Fibroblast of villous mesenchyme (primary cell): ENCODE data around the genes ERFL and RABAC1.

- CAGE, long polyA plus RNA: no peak
These were observed 39.3 kb upstream of the CYP2A7 start for GRCh38 chr19:40921091-40922051.

- CAGE, long polyA plus RNA: no peak
These were observed 49.3 kb upstream of the CYP2B6 start for GRCh38 chr19:40941673-40942357.

GRCh38 chr19:41304472-41305137 lies 5.4 kb upstream of the CCDC97 start:
- CAGE, long polyA plus RNA: no peak

- CAGE, long polyA plus RNA: no peak
These were observed 15.1 kb downstream of the TGFB1 start for GRCh38 chr19:41338609-41339088.

DNA sequence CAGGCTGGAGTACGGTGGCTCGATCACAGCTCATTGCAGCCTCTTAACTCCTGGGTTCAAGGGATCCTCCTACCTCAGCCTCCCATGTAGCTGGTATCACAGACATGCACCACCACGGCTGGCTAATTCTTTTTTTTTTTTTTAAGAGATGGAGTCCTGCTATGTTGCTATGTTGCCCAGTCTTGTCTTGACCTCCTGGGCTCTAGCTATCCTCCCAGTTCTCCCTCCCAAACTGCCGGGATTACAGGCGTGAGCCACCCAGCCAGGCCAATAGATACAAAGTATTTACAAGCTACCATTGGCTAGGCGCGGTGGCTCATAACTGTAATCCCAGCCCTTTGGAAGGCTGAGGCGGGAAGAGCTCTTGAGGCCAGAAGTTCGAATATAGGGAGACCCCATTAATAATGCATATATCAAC lies 977 bp upstream of the B9D2 start:
- CAGE, long polyA plus RNA: no peak

GRCh38 chr19:41398143-41398371 lies 439 bp downstream of the BCKDHA start:
- CAGE, long polyA plus RNA: no peak

- CAGE, long polyA plus RNA: no peak
These were observed 12.8 kb downstream of the B3GNT8 start for GRCh38 chr19:41414363-41414747.

- CAGE, long polyA plus RNA: no peak
These were observed 4.8 kb downstream of the ERICH4 start for GRCh38 chr19:41447648-41448237.

DNA sequence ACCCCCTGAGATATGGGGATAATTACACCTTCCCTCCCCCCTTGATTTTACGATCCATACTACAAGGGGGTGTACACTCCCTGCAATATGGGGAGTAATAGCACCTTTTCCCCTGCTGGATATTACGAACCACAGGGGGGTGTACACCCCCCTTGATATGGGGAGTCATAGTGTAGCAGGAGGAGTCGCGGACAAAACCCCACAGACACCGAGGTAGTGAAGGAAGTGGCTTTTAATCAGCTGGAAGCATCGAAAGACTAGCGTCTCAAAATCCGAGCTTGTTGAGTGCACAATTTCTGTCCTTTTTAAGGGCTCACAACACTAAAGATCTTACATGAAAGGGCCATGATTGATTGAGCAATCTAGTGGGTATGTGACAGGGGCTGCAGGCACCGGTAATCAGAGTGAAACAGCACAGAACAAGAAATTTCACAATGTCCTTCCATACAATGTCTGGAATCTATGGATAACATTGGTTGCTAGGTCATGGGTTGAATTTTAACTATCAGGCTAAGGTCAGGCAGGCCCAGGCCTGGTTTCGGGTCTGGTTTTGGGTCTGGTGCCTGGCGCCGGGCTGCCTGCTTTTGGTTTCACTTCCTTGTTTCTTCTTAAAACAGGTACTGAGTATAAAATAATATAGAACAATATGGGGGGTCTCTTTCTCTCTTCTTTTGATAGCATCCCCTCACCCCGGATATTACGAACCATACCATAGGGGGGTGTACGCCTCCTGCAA lies 20.5 kb downstream of the ERICH4 start:
- CAGE, long polyA plus RNA: no peak

- CAGE, long polyA plus RNA: no peak
These were observed 20.3 kb upstream of the CEACAM21 start for GRCh38 chr19:41555620-41556123.

DNA sequence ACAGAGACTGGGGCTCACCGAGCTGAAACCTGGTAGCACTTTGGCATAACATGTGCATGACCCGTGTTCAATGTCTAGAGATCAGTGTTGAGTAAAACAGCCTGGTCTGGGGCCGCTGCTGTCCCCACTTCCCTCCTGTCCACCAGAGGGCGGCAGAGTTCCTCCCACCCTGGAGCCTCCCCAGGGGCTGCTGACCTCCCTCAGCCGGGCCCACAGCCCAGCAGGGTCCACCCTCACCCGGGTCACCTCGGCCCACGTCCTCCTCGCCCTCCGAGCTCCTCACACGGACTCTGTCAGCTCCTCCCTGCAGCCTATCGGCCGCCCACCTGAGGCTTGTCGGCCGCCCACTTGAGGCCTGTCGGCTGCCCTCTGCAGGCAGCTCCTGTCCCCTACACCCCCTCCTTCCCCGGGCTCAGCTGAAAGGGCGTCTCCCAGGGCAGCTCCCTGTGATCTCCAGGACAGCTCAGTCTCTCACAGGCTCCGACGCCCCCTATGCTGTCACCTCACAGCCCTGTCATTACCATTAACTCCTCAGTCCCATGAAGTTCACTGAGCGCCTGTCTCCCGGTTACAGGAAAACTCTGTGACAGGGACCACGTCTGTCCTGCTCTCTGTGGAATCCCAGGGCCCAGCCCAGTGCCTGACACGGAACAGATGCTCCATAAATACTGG lies 1.6 kb upstream of the CEACAM5 start:
- CAGE, long polyA plus RNA: no peak

DNA sequence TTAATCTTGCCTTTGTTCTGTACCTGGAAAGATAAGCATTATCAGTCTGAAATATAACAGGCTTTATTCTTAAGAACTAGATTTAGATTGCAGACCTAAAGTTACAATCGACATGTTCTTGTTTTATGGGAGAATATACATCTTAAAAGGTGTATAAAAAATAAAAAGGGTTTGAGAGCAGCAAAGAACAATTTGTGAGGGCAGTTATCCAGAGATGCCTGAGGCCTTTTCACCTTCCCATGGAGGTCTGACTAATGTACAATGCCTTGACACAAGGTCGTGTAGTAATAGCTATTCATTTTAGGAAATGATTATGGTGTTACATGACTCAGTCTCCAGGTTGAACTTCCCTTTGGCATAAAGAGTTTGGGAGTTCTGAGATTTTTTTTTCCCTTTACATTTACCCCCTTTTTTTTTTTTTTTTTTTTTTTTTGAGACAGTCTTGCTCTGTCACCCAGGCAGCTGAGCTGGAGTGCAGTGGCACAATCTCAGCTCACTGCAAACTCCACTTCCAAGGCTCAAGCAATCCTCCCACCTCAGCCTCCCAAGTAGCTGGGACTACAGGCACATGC lies 20.1 kb downstream of the CEACAM6 start:
- CAGE, long polyA plus RNA: no peak

DNA sequence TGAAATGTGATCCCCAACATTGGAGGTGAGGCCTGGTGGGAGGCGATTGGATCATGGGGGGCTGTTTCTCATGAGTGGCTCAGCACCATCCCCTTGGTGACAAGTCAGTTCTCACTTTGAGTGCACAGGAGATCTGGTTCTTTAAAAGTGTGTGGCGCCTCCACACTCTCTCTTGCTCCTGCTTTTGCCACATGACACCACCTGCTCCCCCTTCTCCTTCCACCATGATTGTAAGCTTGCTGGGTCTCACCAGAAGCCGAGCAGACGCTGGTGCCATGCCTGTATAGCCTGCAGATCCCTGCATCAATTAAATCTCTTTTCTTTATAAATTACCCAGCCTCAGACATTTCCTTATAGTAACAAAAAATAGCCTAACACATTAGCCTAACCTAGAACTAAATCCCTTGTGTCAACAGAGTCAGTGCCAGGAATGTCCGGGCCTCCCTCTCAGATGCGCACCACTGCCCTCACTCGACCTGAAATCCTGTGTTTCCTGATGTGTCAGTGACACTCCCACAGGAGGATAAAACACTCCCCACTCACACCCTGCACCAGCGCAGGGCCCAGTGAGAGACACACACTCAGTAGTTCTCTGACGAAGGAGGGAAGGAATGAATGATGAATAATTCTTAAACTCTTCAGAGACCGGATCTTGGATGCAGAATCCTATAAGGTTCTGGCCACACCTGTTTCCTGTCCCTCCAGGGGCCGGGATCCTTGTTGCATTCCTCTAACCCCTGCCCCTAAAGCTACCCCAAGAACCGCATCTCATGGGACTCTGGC lies 3.0 kb downstream of the CEACAM3 start:
- CAGE, long polyA plus RNA: no peak

GRCh38 chr19:41804215-41804749 lies 7.9 kb downstream of the CEACAM3 start:
- CAGE, long polyA plus RNA: no peak

DNA sequence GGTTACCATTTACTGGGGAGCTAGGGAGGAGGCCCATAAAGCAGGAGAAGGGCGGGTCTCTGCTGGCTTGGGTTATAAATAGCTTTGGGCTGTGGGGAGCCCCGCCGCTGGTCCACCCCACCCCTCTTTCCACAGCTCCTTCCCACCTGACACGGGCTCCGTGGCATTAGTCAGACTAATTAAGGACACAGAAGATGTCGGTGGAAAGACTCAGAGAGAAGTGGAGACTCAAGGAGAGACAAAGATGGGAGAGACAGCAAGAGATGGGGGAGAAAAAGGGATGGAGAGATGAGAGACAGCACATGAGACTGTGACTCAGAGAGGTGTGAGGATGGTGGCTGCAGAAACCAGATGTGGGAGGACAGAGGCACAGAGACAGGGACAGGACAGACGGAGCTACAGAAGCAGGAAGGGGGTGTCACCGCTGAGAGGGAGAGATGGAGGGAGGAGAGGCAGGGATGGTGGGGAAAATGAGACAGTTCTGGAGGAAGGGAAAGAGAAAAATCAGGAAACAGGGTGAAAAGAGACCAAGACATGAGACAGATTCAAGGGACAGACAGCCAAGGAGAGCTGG lies 3.9 kb downstream of the ARHGEF1 start:
- CAGE, long polyA plus RNA: no peak

DNA sequence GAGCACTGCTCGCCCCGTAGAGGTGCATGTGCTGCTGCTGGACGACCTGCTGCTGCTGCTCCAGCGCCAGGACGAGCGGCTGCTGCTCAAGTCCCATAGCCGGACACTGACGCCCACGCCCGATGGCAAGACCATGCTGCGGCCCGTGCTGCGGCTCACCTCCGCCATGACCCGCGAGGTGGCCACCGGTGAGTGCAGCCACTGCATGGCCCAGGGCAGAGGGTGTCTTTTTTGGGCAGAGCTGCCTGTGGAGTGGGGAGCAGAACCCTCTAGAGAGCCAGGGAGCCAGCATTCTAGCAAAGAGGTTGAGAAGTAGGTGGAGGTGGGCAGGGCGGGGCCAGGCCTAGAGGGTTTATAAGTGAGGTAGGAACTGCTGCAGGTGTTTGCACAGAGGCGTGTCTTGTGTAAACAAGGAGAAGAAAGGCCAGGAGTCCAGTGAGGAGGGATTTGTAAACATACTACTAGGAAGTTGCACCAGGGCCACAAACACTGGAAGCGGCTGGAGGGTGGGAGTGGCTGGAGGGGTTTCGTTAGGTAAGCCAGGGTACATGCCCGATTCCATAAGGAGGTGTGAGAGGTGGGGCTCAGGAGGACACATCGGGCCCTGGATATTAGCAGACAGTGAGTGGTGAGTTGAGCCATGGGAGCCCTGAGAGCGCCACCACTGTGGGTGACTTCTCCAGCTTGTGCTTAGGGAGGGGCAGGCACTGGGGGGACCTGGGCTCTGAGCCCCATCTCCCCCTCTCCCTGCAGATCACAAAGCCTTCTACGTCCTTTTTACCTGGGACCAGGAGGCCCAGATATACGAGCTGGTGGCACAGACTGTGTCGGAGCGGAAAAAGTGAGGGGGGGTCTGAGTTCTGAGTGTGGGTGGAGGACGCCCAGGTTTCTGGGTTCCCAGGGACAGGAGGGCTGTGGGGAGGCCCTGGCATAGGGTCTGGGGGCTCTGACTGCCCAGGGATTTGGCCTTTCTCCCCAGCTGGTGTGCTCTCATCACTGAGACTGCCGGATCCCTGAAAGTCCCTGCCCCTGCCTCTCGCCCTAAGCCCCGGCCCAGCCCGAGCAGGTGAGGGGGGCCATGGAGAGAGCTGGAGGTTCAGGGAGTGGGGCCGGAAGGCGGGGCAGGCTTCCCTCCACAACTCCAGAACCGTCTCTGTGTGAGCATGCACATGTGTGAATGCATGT lies 21.6 kb downstream of the ARHGEF1 start:
- CAGE, long polyA plus RNA: no peak

DNA sequence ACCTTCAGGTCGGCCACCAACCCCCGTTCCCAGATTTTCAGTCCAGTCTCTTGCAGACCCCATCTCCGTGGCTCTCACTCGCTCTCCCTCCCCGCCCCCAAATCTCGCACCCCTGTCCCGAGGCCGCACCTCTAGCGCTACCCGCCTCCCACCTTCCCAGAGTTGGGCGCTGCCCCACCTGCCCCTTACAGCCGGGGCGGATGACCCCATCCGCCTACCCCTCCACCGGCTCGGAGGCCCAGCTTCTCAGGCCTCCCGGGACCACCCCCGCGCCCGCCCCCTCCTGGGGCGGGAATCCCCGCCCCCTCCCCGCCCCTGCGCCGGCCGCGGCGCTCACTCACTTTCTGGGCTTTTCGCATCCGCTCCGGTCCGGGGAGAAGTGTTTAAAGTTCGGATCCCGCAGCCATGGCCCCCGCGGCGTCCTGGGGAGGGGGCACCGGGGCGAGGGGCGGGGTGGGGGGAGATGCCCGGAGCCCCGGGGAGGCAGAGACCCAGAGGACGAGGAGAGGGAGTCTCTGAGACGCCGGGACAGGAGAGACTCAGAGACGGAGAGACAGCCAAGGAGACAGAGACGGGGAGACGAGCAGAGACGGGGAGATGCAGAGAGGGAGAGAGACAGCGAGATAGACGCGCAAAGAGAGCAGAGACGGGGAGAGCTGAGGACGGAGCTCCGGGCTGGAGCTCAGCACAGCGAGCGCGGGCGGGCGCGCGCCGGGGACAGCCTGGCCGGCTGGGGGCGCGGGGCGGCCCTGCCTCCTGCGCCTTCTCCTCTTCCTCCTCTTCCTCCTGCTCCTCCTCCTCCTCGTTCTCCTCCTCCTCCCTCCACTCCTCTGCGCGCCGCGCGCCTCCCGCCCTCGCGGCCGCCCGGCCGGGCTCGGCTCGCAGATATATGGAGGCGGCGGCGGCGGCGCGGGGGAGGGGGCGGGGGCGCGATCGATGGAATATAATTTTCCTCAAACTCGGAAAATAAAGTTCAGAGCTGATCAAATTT lies at the start of gene ERFL:
ERFL (minus strand) TSS at position 751 of the 991 bp plus-strand sequence.
- CAGE, long polyA plus RNA: no peak

- CAGE, long polyA plus RNA: no peak
These were observed 724 bp downstream of the RABAC1 start for GRCh38 chr19:41958193-41959001.

DNA sequence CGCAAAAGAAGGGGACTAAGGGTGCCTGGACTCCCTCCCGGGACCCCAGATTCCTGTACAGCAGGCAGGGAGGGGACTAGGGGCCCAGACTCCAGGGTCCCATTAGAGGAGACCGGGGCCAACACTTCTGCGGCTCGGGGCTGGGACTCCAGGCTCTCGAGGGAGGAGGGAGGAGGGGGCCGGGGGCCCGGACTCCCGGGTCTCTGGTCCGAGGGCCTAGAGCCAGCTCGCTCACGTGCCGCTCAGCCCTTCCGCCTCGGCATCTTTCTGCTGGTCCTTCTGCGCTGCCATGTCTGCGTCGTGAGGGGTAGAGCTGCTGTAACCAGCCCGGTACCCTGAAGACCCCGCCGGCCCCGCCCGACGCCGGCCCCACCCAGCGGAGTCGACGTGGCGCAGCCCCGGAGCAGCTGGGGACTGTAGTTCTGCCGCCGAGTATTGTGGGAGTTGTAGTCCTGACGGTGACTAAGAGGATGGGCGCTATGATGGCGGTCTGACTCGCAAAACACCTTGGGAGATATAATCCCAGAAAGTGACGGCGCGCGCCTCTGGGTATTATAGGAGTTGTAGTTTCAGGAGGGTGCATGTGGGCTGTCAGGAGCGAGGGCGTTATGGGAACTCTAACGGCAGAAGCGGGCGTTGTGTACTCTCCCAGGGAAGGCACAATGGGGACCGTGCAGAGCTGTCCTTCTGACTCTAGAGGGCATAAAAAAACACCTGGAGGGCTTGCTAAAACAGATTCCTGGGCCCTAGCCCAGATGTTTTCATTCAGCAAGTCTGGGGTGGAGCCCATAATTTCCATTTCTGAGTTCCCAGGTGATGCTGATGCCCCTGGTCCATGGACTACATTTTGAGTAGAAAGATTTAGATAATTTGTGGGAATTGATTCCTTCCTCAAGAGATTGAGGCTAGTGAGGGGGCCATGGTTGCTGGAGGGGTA lies at the start of gene RABAC1:
RABAC1 (minus strand) TSS at position 320 of the 937 bp plus-strand sequence.
- CAGE, long polyA plus RNA: start-site peak on the minus strand centred at position 346 of the sequence, 87 bp wide, 18,682 and 21,667 reads in 2 replicates

- CAGE, long polyA plus RNA: no peak
These were observed 38.1 kb downstream of the DEDD2 start for GRCh38 chr19:42179434-42179633.